ENCODE measurements around a stretch of chr10.

DNA sequence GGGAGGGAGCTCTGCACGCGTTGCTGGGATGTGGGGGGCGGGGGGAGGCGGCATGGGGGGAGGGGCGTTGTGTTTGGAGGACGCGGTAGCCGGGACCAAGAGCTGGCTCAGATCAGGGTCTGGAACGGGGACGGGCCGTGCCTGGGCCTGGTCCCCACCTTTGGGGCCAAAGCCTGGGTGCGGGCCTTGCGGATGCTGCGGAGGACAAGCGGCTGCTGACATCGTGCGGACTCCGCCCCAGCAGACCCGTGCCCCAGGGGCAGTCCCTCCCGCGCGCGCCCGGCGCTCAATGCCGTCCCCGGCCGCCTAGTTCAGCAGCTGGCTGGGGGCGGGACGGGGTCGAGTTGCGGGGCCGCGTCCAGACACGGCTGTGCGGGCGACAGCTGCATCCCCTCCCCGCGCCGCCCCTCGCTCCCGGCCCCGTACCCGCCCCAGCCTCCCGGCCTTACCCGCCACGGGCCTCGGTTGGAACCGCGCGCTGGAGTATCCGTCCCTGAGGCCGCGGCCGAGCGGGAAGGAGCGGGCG, 338 bp downstream of the SPRN start:
- PRO-cap, 2 experiments: no peak in any of the 2 experiments